Hair follicle dermal papilla cell (primary cell): ENCODE results near the genes CYP4F22, OR10H5 and KLF2.

DNA sequence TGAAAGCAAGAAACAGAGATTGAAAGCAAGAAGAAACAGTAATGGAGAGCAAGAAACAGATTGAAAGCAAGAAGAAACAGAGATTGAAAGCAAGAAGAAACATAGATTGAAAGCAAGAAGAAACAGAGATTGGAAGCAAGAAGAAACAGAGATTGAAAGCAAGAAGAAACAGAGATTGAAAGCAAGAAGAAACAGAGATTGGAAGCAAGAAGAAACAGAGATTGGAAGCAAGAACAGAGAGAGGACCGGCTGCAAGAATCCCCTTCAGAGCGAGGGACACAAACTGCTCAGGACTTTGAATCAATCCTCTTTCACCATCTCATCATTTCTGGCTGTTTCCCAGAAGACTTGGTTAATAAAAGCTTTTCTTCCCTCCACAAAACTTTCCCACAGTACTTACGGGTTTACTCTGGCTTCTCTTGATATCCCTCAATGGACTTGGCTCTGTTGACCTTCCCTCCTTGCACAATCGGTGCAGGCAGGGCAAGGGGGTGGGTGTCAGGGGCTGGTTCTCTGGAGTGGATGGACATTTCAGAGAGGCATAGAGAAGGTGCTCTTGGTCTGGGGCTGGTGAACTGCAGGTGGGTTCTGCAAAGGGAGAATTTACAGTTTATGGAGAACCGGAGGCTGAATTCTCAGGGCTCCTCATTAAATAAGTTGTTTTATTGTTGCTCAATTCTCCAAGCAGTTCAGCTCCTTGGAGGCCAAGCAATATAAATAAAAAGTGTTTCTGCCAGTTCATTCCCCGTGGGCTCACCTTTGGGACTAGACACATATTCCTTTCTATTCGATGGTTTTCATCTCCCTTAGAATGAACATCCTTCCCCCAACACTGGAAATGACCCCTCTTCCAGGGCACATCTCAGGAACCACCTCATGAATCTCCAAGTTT, 25.3 kb downstream of the OR7A5 start:
- CAGE, long polyA plus RNA, result no peak

DNA sequence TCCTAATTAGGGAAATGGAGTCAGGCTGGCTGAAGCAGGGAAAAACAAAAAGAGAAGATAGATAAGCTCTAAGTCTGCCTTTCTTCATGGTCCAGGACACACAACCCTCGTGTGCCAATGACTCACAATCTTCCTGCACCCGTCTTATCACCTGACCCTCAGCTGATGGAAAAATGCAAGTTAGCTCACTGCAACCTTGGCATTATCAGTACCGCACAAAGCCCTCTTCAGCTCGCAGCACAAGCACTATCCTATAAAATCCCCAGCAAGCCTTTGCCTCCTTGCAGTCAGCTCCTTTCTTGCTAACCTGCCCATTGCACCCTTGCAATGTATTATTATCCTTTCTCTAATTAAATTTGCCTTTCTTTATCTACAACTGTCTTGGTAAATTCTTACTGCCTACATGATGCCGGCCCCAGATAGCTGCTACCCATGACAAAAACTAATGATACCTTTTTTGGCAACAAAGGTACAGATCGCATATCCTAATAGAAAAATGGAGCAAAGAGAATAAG, 4.2 kb downstream of the OR7A5 start:
- CAGE, long polyA plus RNA, result no peak

- CAGE, long polyA plus RNA, result no peak
These were observed 1.1 kb downstream of the ILVBL start for GRCh38 chr19:15124502-15124907.

DNA sequence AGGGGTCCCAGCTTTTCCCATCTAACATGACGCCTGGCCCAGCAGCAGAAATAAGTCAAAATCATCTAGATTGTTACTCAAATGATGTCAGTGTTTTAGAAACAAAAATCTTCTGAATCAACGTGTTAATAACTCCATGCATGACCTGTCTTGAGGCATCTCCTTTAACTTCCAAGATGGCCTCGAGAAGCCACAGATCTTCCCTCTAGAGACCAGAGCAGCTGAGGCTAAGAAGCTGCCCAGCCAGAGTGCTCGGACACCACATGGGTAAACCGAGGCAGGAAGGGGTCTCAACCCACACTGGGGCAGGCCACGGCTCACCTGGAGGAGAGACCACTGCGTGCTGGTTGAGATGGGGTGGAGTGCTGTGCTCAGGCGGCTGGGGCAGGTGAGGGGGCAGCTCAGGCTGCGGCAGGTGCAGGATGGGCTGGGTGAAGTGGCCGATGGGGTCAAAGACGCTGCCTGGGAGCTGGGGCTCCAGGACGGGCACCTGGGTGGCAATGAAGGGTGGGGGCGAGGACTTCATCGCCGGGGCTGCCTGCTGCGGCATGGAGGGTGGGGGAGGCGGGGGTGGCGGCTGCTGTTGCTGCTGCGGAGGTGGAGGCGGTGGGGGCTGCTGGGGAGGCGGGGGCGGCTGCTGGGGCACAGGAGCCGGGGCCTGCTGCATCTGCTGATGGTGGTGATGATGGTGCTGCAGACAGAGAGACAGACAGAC, 11.8 kb upstream of the EPHX3 start:
- CAGE, long polyA plus RNA, result no peak

DNA sequence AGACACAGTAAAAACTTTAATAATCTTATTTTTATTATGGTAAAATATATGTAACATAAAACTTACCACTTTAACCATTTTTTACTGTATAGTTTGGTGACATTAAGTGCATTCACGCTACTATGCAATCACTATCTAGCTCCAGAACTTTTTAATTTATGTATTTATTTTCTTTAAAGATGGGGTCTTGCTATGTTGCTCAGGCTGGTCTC, 45.2 kb downstream of the BRD4 start:
- CAGE, long polyA plus RNA, result no peak

- CAGE, long polyA plus RNA, result no peak
These were observed 7.6 kb downstream of the AKAP8 start for GRCh38 chr19:15371761-15372611.

DNA sequence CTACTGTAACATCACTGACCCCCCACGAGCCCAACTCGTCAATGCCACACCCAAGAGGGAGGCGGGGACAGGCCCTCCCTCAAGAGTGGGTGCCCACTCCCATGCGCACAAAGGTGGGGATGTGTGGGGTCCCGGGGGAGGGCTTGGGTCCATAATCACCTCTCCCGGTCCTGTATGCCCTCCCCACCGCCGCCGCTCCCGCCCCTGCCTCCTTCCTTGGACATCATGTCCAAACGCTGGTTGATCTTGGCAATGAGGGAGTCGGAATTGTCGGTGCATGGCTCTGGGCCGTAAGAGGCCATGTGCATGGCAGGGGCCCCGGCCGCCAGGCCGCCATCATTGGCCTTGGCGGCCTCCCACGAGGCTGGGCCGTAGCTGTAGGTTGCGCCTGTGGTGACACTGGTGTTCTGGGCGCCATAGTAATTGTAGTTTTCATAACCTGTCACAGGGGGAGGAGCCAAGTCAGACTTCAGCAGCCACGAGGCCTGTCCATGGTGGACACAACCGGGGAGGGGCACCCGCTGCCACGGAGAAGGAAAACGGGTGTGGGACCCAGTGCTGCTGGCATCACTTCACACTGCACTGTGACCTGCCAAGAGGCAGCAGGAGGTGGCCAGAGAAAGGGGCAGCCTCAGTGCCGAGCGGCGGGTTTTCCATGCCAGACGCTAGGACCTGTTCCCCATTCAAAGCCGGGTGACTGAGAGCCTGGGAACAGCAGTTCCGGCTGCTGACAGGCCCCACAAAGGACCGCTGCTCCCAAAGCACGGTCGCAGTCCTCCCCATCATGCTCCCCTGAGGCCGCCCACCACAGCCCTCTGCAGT, 5.7 kb downstream of the AKAP8 start:
- CAGE, long polyA plus RNA, result no peak

GRCh38 chr19:15417490-15417969, 1.3 kb downstream of the AKAP8L start:
- CAGE, long polyA plus RNA, result no peak

DNA sequence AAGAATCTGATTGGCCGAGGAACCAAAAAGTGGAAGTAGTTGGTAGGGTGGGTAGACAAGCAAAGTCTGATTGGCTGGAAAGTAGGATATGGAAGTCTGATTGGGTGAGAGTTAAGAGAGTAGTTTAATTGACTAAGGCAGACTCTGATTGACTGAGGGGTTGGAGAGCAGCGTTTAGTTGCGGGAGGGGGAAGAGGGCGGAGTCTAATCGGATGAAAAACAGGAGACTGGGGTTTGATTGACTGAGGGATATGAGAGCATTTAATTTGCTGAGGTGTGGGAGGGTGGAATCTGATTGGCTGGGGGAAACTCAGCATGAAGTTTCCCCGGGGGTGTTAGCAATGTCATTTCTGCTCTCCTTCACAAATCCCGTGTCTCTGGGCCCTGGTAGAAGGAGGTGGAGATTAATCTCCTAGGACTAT, 9.3 kb upstream of the CYP4F22 start:
- CAGE, long polyA plus RNA, result no peak

- CAGE, long polyA plus RNA, result no peak
These were observed at the start of gene CYP4F22 for GRCh38 chr19:15508166-15508755. Gene CYP4F22 (plus strand): TSS chr19:15508525.

- CAGE, long polyA plus RNA, result no peak
These were observed 846 bp downstream of the CYP4F22 start for GRCh38 chr19:15509120-15509622.

DNA sequence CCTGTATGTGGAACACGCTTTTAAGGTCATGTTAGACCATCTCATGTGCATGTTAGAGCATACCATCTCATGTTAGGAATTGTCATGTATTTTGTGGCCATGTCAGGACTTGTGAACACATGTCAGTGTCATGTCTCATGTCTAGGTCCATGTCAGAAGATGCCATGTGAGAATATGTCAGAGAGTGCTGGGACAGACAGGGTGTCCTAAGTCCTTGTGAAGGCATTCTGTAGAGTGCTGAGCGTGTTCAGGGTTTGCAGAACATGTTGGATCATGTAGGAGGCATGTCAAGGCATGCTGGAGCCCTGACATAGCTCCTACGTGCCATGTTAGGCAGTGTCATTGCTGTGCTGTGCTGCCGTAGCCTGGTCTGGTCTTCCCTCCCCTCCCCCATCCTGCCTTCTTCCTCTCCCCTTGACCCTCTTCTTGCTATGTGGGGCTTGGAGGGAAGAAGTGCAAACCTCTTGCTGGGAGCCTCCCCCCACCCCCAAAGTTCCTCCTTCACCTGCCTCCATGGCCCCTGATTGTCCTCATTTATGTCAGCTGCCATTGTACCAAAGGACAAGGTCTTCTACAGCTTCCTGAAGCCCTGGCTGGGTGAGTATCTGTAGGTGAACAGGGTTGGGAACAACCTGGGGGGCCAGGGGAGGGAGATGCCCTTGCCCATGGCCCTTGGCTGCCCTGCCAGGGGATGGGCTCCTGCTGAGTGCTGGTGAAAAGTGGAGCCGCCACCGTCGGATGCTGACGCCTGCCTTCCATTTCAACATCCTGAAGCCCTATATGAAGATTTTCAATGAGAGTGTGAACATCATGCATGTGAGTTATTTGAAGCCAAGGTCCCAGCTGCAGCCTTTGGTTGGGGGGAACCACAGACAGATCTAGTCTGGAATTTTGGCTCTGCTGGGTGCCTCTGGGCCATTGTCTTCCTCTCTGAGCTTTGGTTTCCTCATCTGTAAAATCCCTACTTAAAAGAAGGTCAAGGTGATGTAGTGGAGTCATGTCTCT, 6.1 kb downstream of the CYP4F3 start:
- CAGE, long polyA plus RNA, result no peak

DNA sequence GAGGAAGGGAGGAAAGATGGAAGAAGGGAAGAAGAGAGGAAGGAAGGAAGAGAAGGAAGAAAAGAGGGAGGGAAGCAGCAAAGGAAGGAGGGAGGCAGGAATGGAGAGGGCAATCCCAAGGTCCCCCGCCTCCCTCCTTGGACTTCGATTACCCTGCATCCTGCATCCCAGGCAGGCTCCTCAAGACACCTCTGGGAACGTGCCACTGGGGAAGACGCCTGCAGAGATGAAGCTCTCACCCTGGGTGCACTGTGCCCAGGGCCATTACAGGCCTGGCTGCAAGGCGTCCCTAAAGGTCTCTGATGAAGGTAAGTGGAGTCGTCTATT, at the start of gene OR10H5:
Gene OR10H5 (plus strand): TSS at position 253 of the 327 bp plus-strand sequence.
- CAGE, long polyA plus RNA, result no peak

GRCh38 chr19:16041585-16042030, 34.7 kb upstream of the TPM4 start:
- CAGE, long polyA plus RNA, result no peak

GRCh38 chr19:16069609-16070186, 6.6 kb upstream of the TPM4 start:
- CAGE, long polyA plus RNA, result no peak

DNA sequence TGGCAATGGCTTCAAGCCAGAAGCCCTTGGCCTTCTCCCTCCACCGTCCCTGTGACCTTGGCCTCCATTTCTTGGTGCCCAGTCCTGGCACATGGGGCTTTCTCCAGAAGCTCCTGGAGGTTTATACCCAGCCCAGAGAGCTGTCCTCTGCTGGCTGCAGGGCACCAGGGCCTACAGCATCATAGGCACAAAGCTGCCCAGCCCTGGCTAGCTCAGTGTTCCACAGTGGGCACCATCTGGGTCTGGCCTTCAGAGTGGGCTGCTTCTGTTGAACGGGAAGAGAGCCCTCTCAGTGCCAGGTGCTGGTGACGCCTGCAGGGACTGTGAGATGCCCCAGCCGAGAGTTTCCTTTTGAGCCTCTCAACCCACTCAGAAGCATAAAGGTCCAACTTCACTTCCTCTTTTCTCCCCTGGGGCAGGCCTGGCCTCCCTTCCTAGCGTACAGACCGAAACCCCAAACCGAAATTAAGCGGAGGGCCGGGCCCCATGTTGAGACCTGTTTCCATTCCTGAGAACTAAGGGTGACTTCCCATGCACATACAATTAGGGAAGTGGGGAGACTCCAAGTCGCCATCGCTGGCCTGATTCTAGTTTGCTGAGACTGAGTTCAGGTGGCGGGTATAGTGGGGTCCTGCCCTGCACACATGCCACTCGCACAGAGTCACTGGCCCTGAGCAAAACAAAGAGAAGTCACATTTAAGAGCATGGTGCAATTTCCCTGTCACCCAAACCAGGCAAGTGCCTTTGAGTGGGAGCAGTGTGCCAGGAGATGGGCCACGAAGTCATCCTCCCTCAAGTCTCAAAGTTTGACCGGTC, 6.8 kb downstream of the RAB8A start:
- CAGE, long polyA plus RNA, result no peak

DNA sequence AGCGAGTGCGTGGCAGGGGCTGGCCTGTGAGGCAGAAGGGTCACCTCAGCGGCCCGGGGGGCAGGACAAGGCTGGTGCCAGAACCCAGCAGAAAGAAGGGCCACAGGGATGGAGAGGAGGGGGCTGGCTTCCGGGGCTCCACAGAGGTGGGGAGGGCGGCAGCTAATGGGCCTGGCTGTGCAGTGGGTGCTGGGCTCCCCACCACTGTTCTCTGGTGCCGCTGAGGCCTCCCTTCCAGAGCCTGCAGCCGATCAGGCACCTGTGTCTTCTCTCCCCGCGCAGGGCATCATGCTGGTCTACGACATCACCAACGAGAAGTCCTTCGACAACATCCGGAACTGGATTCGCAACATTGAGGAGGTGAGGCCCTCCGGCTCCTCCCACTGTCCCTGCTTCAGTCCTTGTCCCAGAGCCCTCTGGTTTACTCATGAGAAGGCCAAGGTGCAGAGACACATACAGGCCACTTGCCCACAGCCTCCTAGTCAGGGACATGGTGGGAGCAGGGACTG, 13.6 kb downstream of the RAB8A start:
- CAGE, long polyA plus RNA, result no peak

DNA sequence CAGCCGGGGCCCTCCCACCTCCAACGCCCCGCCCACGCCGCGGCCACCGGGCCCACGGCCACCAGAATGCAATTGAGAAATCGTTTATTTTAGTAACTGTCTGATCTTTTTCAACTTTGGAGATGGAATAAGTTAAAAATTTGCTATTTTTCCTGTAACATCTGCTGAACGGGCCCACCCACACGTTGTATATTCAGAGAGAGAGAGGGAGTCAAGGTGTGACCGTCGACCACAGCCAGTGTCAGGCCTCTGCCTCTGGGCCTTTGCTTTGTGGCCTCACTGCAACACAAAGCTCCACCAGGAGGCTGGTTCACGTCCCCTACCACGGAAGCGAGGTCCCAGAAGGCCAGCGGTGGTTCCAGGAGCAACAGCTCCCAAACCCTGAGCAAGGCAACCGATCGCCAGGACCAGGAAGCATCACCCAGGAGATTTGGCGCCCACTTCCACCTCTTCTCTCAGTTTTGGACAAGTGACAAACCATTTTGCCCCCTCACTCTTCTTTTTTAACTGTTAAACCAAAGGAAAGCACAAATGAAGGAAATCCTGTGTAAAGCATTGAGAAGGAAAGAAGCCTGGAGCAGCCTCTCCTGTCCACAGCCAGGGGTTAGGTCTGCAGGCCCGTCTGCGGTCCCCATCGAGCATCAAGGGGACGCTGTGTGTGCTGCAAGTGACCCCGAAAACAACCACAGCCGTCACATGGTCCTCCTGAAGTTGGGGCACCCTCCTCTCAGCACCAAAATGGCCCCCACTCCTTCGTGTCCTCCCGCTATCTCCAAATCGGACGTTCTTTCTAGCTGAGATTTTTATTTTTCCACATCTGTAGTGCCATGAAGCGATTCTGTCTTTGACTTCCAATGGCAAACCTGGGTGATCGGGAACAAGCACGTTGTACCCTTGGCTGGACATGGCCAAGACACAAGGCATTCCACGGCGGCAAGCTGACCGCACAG, 10.8 kb upstream of the HSH2D start:
- CAGE, long polyA plus RNA, result no peak

- CAGE, long polyA plus RNA, result no peak
These were observed 2.3 kb upstream of the HSH2D start for GRCh38 chr19:16141170-16141629.

DNA sequence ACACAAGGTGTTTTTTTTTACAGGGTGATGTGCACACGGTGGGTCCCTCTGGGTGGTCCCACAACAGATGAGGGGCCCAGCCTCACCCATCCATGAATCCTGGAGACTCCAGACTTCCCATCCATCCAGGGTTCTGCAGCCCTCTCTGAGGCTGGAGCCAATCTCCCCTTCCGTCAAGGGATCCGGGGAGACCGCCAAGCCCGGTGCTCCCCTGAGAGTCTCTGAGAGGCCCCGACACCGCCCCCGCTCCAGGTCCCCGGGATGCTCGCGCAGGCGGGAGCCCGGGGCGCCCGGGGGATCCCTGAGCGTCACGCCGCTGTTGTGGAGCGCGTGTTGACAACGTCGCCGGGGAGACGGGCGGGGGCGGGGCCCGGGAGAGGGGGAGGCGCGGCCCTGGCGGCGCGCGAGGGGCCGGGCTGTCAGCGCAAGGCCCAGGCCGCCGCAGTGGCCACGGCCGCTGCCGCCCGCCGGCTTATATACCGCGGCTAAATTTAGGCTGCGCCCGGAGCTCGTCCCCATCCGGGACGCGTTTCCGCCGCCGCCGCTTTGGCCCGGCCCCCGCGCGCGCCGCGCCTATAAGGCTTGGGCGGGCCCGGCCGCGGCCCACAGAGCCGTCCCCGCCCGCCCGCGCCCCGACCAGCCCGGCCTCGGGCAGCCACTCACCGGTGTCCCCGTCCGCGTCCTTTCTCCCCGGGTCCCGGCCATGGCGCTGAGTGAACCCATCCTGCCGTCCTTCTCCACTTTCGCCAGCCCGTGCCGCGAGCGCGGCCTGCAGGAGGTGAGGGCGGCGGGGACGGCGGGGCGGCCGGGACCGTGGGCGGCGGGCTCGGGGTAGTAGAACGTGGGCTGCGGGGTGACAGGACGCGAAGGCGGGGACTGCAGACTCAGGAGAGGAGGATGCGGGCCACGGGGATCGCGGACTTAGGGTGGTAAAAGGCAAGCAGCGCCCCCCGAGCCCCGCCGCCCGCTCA, at the start of gene KLF2:
Gene KLF2 (plus strand): TSS at position 606 of the 971 bp plus-strand sequence.
- CAGE, long polyA plus RNA, result no peak